Right ventricle myocardium (tissue), 1 donor: ENCODE results near the gene TRIM2.

- PRO-cap, 2 experiments: no peak in any of the 2 experiments
These were observed 3.0 kb downstream of the NR3C2 start for GRCh38 chr4:148439301-148439589.

GRCh38 chr4:149997952-149998492 is 80.2 kb upstream of the DCLK2 start:
- PRO-cap, 2 experiments: no peak in any of the 2 experiments

DNA sequence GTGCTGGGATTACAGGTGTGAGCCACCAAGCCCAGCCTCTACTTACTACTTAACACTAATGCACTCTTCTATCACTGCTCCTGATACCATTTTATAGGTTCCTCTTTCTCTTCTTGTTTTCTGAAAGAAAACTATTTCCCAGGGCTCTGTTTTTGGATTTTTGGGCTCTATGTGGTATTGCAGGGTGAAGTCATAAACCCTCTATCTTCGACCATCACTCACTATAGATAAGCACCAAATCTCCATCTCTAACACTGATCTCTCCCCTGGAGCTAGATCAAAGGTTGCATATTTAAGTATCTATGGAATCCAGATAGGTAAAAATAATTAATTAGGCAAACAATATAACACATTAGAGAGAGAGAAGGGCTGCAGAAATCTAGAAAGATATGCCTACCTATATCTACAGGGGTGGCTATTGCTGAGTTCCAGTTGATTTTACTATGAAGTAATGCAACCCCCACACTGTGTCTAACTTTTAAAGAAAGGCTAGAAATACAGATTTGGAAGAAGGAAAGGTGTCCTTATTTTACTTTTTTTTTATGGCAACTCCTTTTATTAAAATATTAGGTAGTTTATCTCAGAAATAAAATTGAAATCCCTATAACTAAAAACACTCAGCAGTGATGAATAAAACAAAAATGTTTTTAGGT is 206.1 kb upstream of the MAB21L2 start:
- PRO-cap, 2 experiments: no peak in any of the 2 experiments

GRCh38 chr4:150561988-150562471 is 19.9 kb upstream of the MAB21L2 start:
- PRO-cap, 2 experiments: no peak in any of the 2 experiments

DNA sequence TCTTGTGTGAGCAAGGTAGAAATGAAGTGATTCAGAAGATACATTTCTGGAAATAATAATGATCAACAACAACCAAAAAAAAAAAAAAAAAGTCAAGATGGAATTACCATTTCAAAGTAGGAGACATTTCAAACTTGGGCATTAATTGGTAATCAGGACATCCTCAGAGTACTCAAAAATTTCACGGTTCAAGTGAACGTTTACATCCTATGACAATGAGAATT is 19.2 kb downstream of the LRBA start:
- PRO-cap, 2 experiments: no peak in any of the 2 experiments

- PRO-cap, 2 experiments: no peak in any of the 2 experiments
These were observed 1.1 kb upstream of the LRBA start for GRCh38 chr4:151015971-151016698.

DNA sequence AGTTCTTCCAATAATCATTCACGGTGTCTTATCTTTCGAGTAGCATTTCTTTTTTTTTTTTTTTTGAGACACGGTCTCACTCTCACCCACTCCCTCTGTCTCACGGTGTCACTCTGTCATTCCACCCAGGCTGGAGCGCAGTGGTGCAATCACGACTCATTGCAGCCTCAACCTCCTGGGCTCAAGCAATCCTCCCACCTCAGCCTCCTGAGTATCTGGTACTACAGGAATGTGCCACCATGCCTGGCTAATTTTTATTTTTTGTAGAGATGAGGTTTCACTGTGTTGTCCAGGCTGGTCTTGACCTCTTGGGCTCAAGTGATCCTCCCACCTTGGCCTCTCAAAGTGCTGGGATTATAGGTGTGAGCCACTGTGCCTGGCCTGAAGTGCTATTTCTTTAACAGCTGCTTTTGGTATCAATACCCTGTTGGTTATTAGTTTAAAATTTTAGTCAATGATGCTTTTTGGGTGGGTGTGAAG is 69.0 kb downstream of the RPS3A start:
- PRO-cap, 2 experiments: no peak in any of the 2 experiments

- PRO-cap, 2 experiments: no peak in any of the 2 experiments
These were observed 50.7 kb upstream of the PRSS48 start for GRCh38 chr4:151225842-151226997.

DNA sequence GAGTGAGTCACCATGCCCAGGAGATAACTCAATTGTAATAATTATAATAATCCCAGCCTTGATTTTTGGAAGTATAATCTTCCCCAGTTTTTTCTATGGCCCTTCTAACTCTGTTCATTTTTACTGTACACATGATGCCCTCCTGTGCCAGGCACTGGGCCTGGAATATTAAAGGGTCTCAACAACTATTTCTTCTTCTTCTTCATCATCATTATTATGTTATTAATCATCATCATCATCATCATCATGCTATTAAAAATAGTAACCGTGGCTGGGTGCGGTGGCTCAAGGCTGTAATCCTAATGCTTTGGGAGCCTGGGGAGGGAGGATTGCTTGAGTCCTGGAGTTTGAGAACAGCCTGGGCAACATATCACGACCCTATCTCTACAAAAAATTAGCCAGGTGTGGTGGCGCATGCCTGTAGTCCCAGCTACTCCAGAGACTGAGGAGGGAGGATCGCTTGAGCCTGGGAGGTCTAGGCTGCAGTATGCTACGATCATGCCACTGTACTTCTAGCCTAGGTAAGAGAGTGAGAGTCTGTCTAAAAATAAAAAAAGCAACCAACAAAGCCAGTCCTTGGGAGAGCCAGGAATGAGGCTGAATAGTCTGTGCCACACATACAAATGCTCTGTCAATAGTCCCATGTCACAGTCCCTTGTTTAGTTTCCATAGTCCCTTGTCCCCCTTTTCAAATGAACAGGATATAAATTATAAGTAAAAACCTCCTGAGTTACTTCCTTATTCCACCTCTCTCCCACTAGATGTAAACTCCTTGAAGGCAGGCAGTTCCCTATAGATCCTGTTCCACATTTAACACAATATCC is 19.4 kb upstream of the PRSS48 start:
- PRO-cap, 2 experiments: no peak in any of the 2 experiments

GRCh38 chr4:151331535-151332098 is 6.2 kb upstream of the SH3D19 start:
- PRO-cap, 2 experiments: no peak in any of the 2 experiments

GRCh38 chr4:151465639-151466292 is 56.8 kb downstream of the FHIP1A start:
- PRO-cap, 2 experiments: no peak in any of the 2 experiments

DNA sequence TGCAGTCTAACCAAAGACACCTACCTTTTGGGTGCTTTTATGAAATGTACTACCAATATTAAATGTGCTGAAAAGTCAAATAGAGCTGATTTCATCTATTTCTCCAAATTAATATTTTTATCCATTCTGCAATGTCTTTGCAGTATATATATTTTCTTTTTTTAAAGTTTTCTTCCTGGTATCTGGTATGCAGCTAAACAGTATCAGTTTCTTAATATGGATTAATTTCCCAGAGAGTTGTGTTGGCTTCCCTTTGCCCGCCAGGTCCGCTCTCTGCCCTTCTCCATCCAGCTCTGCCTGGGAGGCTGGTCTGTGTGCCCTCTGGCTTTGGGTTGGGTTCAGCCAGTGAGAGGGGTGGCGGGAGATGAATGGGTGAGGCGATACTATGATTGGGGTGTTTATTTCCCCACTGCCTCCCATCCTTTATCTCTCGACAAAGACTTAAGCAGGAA is 204.2 kb upstream of the GATB start:
- PRO-cap, 2 experiments: no peak in any of the 2 experiments

- PRO-cap, 2 experiments: no peak in any of the 2 experiments
These were observed 285.1 kb upstream of the GATB start for GRCh38 chr4:152045646-152046607.

- PRO-cap, 2 experiments: no peak in any of the 2 experiments
These were observed 210.0 kb downstream of the FBXW7 start for GRCh38 chr4:152325822-152326371.

- PRO-cap, 2 experiments: no peak in any of the 2 experiments
These were observed 1.0 kb upstream of the TMEM154 start for GRCh38 chr4:152680784-152681306.

- PRO-cap, 2 experiments: no peak in any of the 2 experiments
These were observed 17.9 kb upstream of the TMEM154 start for GRCh38 chr4:152697639-152698232.

- PRO-cap, 2 experiments: no peak in any of the 2 experiments
These were observed 23.0 kb downstream of the ARFIP1 start for GRCh38 chr4:152802601-152803239.

DNA sequence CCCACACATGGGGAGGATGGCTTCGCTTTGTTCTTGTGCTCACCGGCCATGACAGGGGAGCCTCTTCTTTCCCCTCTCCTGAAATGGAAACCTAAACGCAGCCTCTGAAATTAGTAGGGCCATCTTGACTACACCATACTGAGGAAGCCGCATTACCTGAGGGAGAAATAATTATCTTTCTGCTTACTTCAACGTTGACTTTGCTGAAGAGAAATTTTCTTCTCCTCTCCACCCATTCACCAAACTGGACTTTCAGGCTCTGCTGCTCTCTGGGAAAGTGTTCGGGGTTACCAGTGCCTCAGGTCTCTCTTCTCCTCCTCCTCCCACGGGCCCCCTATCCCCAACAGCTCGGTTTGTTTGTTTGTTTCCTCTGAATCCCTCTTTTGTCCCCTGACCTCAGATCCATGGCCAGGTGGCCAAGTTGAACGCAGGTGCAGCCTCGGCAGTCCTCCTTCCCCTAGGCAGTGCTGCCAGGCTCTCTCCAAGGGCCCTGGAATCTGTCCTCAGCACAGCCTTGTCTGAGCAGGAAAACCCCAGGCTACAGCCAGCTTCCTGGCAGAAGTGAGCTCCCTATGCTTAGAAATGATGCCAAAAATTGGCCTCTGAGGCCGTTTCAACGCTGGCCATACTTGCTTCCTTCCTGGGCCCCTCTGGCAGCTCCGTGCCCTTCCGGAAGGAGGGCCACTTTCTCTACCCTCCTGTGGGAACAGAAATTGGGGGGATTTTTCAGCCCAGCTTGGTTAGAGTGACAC is 60.0 kb downstream of the FHDC1 start:
- PRO-cap, 2 experiments: no peak in any of the 2 experiments

DNA sequence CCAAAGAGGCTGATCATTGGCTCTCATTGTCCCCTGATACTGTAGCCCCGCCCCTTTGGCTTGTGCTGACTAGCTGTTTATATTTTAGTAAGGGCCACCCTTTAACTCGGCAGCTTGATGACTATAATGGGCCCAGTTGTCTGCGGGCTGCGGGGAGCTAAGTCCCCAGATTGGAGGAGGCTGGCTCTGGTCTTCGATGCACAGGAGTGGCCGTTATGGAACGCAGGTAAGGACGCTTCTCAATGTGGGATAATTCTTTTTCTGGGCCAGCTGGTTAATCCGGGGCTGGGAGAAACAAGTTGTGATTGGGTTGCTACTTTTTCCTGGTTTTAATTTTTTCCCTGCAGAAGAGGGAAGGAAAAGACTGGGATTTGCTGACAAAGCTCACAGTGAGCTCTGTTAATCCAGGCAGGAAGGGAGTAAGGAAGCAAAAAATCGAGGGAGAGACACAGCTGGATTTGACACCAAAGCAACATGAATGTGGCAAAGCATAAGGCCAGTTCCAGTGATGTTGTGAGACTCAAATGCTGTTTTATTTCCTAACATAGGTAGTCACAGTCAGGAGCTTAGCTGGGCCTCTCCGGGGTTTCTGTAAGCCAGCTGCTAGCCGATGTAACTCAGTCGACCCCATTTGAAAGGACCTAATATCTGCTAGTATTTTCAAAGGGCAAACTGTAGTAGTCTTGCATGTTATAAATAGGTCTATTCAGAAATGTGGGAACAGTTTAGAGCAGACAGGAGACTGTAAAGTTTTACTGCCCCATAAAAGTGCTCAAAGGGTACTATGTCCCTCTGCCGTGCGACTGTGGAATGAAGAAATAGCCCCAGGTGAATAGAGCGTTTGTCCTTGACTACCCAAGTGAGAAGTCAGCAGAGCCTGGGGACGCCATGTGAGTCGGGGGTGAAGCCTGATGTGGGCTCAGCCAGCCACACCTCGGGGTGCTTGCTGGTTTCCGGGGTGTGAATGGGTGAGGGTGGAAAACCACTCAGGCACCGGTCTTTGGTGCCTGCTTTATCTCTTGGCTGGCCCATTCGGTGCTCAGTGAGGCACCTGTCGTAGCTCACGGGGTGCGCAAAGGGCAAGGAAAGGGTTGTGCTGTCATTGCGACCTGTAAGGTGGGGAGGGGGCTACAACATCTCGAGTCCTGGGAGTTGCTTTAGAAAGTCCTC is at the start of gene TRIM2:
Gene TRIM2, plus strand, starts transcription at position 109 of the 1,170 bp plus-strand sequence.
- PRO-cap, 2 experiments: no peak in any of the 2 experiments

DNA sequence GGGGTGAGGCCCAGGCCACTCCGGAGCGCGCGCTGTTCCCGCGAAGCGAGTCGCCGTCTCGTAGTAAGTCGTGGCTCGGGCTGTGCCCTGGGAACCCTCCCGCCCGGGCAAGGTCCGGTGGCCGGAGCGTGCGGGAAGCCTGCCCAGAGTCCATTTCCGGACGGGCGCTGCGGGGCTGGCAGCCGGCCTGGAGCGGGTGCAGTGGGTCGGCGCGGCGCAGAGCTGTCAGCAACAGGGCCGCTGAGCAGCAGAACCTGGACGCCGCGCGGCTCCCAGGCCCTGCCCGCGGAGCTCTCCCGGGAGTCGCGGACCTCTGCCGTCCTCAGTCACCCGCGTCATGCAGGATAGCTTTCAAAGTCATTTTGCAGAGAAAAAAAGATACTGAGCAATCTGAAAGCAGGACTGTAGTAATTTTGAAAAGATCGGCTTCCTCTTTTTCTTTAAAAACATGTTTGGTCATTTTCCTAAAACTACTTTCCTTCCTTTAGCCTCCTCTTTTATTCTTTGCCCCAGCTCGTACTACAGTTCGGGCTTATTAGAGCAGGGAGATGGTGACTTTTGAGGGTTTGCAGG is 18.8 kb downstream of the TRIM2 start:
- PRO-cap, 2 experiments: peak in 2 of 2 experiments; most common plus-strand start position 201 of the sequence (in 2); most common minus-strand start position 65 of the sequence (in 1)